ENCODE results near the genes KLK15 and CD33.

DNA sequence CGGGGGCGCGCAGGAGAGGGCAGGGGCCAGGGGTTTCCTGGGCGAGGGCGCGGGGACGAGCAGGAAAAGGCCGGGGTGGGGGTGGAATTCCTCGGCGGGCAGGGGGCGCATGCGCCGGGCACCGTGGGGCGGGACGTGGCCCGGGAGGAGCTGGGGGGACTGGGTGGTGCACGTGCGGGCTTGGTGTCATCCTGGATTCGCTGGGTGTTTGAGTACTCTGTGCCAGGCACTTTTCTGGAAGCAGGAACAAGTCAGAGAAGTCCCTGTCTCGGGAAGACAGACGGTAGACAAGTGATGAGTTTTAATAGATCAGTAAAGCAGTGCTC lies 316 bp downstream of the POLD1 start:
- PRO-cap: no peak
- RAMPAGE, long total RNA, 2 experiments: no peak in any of the 2 experiments

DNA sequence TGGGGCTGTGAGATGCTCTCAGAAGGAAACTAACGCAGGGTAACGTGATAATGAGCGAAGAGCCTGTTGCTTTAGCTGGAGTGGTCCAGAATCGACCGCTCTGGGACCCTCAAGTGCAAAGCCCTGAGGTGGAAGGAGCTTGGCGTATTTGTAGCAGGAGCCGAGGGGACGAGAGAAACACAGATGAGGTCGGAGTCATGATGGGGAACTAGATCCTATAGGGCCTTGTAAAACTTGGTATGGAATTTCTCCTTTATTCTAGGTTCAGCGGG lies 615 bp downstream of the POLD1 start:
- PRO-cap: no peak
- RAMPAGE, long total RNA, 2 experiments: no peak in any of the 2 experiments

DNA sequence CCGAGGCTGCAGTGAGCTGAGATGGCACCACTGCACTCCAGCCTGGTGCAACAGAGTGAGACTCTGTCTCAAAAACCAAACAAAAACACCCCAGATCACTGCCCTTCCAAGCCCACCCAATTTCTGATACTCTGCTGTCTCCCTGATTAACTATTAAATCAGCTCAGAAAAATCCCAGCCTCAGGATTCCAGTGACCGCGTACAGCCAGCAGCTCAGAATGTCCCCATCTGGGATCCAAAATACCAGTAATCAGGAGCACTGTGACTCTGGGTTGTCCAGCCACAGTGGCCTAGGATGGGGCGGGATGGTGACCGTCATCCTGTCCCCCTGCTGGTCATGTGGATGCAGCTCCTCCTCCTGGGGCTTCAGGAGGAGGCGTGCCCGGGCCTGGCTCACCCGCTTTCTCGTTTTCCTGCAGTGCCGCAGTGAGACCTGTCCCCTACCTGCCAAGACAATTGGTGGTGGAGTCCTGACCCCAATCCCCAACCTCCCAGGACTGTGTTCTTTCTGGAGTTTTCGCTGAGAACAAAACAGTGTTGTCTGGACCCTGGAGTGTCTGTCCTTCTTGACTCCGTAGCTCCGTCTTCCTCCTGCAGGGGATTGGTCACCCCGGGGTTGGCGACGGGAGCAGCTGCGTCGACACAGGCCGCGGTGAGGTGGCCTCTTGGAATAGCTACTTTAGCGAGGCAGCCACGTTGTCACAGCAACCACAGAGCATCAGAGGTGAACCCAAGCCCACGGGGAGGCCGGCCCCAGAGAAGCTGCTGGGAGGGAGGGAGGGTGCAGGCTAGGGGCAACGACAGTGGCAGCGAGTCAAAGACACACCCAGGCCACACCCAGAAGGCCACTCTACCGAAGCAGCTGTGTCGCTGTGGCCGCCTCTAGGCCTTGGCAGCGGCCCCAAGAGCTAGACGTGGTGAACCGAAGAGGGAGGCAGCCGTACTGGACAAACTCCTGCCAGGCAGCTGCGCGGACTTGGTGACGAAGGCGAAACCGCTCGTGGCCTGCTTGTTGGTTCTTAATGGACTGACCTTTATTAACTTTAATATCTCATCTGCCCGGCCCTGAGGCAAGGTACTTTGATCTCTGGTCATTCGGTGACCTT lies 10.2 kb upstream of the EMC10 start:
- PRO-cap: unidirectional peak, plus-strand start at position 418 of the sequence
- RAMPAGE, long total RNA, 2 experiments: no peak in any of the 2 experiments

DNA sequence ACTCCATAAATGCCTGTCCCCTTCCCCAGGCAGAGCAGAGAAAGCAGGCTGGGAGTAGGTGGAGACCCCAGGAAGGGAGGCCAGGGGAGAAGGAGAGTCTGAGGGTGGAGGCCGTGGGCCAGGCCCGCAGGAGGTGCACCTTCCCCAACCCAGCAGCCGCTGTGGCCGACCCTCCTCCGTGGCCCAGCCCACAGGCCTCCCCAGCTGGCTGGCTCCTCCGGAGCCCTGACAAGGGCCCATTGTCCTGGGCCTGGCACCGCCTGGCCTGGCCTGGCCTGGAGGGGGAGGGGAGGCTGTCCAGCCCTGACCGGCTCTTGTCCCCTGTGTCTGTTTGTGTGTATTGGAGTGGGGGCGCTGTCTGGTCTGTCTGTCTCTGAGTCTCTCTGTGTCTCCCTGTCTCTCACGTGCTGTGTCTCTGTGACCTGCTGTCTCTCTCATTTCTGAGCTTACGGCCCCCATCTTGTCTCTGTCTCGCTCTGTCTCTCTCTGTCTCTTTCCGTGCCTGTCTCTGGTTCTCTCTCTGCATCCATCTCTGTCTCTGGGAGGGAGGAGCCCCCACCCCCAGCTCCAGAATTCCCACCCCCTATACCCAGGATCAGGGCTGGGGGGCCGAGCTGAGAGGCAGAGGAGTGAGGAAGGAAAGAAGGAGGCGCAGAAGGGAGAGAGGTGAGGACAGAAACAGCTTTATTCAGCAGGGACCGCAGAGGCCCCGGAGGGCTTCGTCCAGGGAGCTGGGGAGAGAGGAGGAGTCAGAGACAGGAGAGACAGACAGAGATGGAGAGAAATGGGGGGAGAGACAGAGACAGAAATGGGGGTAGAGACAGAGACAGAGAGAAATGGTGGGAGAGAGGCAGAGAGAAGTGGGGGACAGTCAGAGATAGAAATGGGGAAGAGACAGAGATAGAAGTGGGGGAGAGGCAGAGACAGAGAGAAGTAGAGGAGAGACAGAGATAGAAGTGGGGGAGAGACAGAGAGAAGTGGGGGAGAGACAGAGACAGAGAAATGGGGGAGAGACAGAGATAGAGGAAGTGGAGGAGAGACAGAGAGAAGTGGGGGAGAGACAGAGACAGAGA lies 14.0 kb downstream of the JOSD2 start:
- PRO-cap: unidirectional peak, minus-strand start at position 732 of the sequence
- RAMPAGE, long total RNA, 2 experiments: no peak in any of the 2 experiments

GRCh38 chr19:50497940-50498515 lies 13.0 kb downstream of the JOSD2 start:
- PRO-cap: no peak
- RAMPAGE, long total RNA, 2 experiments: no peak in any of the 2 experiments

- PRO-cap: no peak
- RAMPAGE, long total RNA, 2 experiments: no peak in any of the 2 experiments
Observed at GRCh38 chr19:50507693-50508642, 3.0 kb downstream of the JOSD2 start.

DNA sequence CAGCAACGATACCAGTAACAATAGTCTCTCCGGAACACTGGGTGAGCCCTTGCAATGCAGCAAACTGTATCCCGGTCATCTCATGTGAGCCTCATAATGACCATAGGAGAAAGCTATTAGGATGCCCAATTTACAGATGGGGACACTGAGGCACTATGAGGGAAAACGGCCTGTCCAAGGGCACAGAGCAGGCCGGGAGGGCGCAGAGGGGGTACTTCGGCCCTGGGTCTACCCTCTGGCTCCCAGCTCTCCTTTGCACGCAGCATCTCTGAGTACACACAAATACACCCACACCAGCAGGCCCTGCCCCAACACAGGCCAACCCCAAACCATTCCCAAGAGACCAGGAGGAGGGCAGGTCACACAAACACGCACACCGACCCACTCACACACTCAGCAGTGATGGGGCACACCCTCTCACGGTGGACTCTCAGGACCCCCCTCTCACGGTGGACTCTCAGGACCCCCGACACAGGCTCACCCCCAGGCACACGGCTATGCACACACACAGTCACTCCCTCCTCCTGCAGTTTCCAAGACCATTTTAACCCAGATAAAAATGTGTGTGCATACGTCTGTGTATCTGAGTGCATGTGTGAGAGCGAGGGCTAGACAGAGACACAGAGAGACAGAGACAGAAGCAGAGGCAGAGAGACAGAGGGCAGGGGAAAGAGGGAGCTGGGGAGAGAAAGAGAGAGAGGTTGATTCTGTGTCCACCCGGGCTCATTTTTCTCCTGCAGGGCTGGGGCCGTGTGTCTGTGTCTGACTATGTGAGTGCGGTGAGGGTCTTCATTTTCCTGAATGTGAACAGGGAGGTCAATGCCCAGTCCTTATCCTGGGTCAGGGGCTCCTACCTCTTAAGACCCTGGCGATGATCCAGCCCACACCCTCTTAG lies 18.0 kb downstream of the LRRC4B start:
- PRO-cap: no peak
- RAMPAGE, long total RNA, 2 experiments: no peak in any of the 2 experiments

DNA sequence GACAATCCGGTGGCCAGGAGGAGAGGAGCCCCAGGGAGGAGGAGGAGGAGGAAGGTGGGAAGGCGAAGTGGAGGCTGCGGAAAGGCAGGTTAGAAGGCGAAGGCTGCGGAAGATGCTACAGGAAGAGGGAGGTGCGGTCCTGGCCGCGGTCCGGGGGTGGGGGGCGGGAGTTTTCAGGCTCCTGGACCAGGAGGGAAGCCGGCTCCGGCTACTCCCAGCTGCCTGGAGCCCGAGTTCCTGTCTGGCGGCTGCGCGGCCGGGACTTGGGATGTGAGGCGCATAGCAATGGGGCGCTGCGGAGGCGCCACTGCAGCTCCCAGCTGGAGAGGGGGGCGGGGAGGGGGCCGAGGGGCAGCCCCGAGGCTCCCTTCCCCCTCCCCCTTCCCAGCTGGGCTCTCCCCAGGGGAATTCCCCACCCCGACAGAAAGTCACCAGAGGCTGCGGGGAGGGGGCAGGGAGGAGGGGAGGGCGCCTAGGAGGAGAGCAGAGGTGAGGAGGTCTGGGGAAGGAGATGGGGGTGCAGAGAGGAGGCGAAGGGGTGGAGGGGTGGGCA lies 2.1 kb downstream of the LRRC4B start:
- PRO-cap: no peak
- RAMPAGE, long total RNA, 2 experiments: no peak in any of the 2 experiments

- PRO-cap: no peak
- RAMPAGE, long total RNA, 2 experiments: no peak in any of the 2 experiments
Observed at GRCh38 chr19:50717866-50718881, 1.4 kb downstream of the SHANK1 start.

DNA sequence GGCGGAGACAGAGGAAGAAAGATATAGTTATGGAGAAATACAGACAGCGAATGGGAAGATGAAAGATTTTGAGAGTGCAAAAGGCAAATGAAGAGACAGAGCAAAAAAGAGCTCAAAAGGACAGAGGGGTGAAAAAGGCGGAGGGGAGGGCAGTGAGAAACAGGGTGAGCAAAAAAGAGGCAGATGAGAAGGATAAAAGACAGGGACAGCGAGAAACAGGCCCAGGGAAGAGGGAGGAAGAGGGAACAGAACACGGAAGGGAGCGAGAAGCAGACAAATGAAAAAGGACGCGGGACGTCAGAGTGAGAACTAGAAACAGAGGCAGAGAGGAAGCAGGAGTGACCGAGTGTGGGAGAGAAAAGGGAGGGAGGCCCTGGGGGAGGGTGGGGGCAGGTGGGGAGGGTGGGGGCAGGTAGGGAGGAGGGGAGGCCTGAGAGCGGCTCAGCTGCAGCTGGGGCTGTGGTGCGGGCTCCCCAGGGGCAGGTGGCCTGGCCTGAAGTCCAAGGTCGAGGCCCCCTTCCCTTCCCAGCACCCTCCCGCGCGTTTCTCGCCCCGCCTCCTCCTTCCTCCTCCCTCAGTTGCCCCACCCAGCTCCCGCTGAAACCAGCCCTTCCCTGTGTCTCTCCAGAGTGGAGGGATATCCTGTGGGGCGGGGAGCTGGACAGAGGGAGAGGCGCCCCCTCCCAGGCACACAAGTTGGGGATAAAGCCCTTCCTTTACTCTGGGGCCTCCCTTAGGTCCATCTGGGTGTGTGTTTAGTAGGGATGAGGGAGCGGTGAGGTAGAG lies 2.8 kb downstream of the KLK1 start:
- PRO-cap: bidirectional peak, plus-strand start at position 658 of the sequence, minus-strand start at position 311 of the sequence
- RAMPAGE, long total RNA, 2 experiments: no peak in any of the 2 experiments

DNA sequence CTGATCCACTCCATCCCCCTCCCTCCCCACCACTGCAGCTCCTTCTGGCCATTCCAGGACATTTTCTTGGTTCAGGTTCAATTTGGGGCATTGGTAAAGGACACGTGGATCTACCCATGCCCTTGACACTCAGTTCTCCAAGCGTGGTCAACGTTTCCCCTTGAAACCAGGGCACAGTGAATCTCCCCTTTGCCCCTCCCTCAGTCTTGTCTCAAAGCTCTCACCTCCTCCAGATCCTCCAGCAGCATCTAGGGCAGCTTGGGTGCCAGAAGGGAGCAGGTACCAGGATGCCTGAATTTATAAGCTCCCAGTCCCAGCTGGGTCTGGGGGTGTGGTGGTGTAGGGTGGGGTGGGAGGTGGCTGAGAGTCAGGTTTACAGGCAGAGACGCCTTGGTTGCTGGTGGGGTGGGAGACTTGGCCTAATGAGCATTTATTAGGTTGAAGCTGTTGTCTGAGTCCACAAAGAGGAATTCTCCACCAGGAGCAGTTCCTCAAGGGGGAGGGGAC lies at the start of gene KLK15:
Gene KLK15, minus strand, starts transcription at position 272 of the 507 bp plus-strand sequence.
- PRO-cap: no peak
- RAMPAGE, long total RNA, 2 experiments: no peak in any of the 2 experiments

DNA sequence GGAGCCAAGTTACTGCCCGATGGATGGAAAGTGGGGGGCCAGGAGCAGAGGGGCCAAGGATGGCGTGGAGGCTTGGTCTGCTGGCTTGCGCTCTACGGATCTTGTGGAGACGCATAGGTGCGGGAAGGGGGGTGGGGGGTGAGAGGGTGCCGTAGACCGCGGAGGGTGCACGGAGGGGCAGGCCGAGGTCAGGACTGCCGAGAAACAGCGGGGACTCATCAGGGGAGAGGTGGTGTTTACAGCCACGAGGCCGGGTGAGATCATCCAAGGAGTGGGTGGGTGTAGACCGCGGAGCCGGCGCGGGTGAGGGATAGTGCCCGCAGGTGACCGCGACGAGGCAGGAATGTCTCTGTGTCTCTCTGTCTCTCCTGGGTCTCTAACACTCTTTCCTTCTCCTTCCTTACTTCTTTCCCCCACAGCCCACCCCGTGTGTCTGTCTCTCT lies 1.5 kb upstream of the KLK4 start:
- PRO-cap: no peak
- RAMPAGE, long total RNA, 2 experiments: no peak in any of the 2 experiments

DNA sequence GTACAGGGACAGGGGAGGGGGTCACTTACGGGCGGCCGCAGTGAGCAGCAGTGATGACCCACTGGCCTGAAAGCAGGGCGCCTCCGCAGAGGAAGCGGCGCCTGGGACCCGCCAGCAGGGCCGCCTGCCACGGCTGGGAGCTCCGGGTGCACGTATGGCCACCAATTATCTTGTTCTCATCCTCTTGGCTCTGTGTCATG lies 1.3 kb downstream of the KLK14 start:
- PRO-cap: no peak
- RAMPAGE, long total RNA, 2 experiments: no peak in any of the 2 experiments

- PRO-cap: no peak
- RAMPAGE, long total RNA, 2 experiments: no peak in any of the 2 experiments
Observed at GRCh38 chr19:51168841-51169392, 26.8 kb downstream of the SIGLEC7 start.

DNA sequence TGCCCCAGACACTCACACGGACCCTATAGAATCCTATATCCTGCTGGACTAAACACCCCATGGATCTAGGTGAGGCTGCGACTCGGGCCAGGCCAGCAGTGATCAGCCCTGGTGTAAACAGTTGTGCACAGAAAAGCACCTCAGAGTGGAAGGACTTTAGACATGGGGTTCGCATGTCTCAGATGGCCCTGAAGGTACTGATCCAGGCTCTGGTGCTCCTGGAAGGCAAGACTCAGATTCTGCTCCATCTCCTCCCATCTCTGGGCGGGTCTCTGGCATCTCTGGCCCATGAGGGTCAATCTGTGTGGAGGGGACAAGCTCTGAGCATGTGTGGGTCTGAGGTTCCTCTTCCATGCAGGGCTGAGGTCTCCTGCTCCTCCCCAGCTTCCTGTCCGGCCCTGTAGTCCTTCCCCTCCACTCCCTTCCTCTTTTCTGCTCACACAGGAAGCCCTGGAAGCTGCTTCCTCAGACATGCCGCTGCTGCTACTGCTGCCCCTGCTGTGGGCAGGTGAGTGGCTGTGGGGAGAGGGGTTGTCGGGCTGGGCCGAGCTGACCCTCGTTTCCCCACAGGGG lies at the start of gene CD33:
Gene CD33, plus strand, starts transcription at position 433 of the 573 bp plus-strand sequence.
- PRO-cap: no peak
- RAMPAGE, long total RNA, 2 experiments: start-site peak on the plus strand in 2 of 2 experiments, centred at positions 447 to 450 of the sequence, 18 reads per replicate

DNA sequence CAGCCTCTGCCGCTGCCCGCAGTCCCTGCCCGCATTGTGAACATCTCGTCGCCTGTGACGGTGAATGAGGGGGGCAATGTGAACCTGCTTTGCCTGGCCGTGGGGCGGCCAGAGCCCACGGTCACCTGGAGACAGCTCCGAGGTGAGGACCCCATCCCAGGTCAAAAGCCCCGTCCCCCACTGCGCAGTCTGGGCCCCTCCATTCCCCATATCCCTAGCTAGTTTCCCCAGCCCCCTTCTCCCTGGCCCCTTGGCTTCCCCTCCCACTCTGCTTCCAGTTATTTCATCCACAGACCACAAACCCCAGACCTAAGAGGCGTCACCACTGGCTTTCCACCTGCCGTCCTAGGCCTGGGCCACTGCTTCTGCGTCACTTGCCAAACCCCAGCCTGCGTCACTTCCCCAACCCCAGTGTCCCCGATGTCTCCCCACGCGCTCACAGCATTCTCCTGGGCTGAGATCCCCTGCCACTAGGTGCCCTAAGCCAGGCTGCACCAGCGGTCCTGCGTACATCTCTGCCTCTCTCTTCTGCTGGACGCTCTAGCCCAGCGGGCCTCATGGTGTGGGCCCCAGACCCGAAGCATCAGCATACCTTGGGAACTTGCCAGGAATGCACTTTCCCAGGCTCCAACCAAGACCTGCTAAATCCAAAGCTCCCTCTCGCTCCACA lies 14.0 kb downstream of the IGLON5 start:
- PRO-cap: no peak
- RAMPAGE, long total RNA, 2 experiments: no peak in any of the 2 experiments

DNA sequence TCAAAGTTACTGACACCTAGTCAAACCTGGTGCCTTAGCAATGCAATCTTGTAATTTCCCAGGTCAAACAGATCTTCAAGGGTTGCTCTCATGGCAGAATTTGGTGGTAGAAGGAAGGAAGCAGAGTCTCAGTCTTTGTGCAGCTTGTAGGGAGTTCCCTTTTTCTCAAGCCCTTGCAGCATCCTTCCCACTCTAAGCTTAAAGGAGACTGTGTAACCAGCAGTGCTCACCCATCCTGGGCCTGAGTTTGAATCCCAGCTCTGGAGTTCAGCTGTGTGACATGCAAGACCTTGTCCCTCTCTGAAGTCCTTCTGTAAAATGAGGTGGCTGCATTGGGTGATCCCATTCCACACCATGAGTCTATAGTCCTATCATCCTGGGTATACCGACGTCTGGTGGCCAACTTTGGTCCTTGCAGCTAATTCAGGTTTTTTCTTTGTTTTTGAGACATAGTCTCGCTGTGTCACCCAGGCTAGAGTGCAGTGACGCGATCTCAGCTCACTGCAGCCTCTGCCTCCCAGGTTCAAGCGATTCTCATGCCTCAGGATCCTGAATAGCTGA lies 9.8 kb downstream of the SIGLEC10 start:
- PRO-cap: no peak
- RAMPAGE, long total RNA, 2 experiments: no peak in any of the 2 experiments

- PRO-cap: no peak
- RAMPAGE, long total RNA, 2 experiments: no peak in any of the 2 experiments
Observed at GRCh38 chr19:51468739-51469775, 10.8 kb upstream of the SIGLEC8 start.

DNA sequence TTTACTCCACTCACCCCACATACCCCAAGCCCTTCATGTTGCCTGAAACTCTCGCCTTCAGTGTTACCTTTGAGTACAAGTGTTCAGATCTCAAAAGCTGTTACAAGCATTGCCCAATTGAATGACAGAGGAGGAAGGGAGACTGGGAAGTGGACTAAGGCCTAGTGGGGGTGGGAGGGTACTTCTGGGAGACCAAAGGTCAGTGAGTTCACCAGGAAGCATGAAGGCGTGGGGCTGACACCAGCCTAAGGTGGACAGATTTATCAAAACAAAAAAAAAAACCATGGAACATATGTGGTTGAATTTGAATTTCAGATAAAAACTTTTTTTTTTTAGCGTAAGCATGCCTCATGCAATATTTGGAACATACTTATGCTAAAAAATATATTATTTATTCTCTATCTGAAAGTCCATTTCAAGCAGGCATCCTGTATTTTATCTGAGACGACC lies 6.2 kb upstream of the SIGLEC12 start:
- PRO-cap: no peak
- RAMPAGE, long total RNA, 2 experiments: no peak in any of the 2 experiments

- PRO-cap: no peak
- RAMPAGE, long total RNA, 2 experiments: no peak in any of the 2 experiments
Observed at GRCh38 chr19:51593361-51593779, 22.3 kb downstream of the ZNF175 start.